ENCODE measurements around the gene ABLIM1.

- RRBS, result no CpG with 5 or more reads among the region's 11 CpGs
Observed at GRCh38 chr10:113131478-113132260, 181.6 kb downstream of the TCF7L2 start.

DNA sequence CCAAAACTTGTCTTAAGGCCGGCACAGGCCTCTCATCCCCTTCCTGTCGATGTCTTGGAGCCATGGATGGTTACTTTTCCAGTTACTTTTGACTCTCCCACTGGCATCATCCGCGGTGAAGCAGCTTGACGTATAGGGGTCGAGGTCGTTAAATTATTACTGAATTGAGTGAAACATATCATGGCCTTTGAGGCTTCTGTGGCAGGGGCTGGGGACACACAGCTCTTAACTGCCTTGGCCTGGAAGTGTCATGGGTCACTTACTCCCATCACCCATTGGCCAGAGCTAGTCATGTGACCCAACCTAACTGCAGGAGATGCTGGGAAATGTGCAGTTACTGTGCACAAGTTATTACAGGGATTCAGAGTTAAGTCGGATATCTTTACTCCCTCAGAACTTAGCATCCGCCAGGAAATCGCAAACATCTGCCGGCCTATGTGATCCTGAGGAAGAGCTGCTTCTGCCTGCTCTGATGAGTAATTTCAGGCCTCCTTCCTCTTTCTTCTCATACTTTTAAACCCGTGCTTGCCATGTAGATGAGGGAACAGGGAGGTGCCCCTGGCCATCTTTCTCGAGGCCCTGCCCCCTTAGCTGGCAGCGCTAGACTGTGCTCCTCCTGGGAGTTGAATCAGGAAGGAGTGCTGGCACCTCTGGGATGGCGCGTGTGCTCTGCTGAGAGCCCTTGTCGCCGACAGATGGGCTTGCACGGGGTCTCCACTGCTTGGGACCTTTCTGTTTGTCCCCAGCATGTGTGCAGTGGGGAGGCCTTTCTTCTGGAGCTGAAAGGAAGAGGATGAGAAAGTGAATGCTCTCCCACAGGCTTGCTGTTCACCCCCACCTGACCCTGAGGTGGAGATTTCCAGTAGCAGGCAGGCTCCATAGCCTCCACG lies 203.6 kb downstream of the TCF7L2 start:
- RRBS, result no CpG with 5 or more reads among the region's 20 CpGs

- RRBS, result no CpG with 5 or more reads among the region's 9 CpGs
Observed at GRCh38 chr10:113320934-113321546, 231.8 kb upstream of the HABP2 start.

GRCh38 chr10:113491837-113492578 lies 60.8 kb upstream of the HABP2 start:
- RRBS, result no CpG with 5 or more reads among the region's 4 CpGs

DNA sequence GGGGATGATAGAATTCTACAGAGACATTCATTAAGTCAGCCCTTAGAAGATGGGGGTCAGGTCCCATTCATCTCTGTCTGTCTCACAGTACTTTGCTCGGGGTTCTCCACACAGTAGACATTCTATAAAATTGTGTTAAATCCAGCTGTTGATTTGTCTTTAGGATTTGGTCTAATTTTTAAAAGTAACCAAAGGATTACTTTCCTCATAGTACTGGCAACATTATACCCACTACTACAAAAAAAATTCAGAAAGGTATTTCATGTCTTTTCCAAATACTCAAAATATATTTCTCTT lies 31.8 kb downstream of the HABP2 start:
- RRBS, result no CpG with 5 or more reads among the region's 1 CpG

- RRBS, result no CpG with 5 or more reads among the region's 10 CpGs
Observed at GRCh38 chr10:113646335-113647220, 17.3 kb downstream of the NRAP start.

GRCh38 chr10:113718713-113719395 lies 32.6 kb upstream of the PLEKHS1 start:
- RRBS, result no CpG with 5 or more reads among the region's 16 CpGs

GRCh38 chr10:113927615-113928013 lies 73.2 kb downstream of the NHLRC2 start:
- RRBS, result no CpG with 5 or more reads among the region's 5 CpGs

DNA sequence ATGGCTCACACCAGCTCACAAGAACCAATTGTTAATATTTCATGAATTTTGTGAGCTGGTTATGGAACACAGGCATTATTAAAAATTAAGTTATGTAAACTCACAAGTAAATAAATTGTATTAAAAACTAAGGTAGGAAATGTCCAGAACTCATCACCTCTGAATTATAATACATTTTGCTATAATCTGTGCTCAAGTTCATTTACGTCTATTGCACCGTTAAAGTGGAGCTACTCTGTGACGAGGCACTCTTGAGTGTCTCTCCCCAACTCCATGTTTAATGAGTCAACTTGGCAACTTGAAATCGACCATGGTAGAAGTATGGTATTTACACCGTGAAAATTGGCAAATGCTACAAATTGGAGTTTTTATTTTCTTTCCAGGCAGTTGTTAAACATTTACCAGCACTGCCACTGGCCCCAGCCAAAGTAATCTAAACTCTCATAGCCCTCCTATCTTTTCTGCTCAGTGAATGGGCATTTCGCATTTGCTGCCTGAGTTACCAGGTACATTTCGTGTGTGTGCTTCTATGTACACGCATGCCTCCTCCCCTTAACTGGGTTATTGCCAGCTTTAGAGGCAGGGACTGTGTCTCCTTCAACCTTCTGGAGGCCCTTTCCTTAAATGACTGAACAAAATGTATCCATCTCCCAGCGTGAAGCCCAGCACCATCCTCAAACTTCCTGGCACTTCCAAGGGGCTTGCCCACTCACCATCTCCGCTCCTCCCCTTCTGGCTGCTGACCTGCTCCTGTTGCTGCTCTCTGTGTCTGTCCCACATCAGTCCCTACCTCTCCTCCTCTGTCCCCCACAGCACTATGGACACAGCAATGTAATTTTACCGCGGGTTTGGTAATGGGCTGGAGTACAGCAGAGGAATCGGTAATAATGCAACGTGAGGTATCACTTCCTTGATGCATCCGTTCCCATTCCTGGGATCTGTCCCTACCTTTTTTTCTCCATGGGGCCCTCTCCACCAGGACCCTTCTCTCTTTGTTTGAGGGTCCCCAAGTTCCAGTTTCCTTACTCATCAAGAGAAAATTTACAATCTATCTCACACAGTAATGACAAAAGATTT lies 83.4 kb downstream of the NHLRC2 start:
- RRBS, result no CpG with 5 or more reads among the region's 15 CpGs

DNA sequence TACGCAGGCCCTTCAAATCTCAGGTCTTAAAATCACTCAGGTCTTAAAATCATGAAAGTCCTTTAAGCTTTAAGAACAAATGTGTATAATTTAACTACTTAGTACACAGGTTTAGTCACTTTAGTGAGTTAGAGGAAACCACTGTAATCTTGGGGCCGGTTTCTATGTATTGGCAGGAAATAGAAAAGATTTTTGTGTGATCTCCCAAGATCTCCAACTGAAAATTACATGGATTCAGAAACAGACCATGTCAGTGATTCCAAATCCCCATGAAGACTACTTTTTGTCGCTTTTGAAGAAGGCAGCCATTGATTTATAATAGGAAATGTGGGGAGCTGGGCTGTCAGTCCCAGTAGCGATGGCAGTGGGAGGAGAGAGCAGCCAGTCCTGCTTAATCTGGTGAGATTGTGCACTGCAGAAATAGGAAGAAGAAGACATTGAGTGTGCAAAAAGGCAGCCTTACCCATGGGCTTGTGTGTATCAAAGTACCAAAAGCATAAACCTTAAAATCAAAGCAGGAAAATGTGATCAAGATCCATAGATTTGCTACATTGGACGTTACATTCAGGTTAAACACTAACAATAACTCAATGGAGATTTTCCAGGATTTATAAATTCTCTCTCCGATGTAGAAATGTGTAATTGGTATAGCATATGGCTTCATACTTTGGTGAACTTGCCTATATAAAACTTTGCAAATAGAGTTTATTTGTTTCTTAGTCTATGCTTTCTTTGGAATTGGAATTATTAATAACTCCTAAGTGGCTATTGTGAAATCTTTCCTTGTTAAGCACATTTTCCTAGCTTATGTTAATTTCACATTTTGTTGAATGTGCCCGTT lies 4.8 kb downstream of the ADRB1 start:
- RRBS, result no CpG with 5 or more reads among the region's 7 CpGs

- RRBS, result 5% methylated on average over 3 of the region's 44 CpGs
Observed at GRCh38 chr10:114100792-114101587, 57.3 kb downstream of the ADRB1 start.

- RRBS, result no CpG with 5 or more reads among the region's 6 CpGs
Observed at GRCh38 chr10:114138446-114139226, 35.4 kb downstream of the CCDC186 start.

GRCh38 chr10:114304523-114305444 lies 65.7 kb downstream of the VWA2 start:
- RRBS, result no CpG with 5 or more reads among the region's 43 CpGs

DNA sequence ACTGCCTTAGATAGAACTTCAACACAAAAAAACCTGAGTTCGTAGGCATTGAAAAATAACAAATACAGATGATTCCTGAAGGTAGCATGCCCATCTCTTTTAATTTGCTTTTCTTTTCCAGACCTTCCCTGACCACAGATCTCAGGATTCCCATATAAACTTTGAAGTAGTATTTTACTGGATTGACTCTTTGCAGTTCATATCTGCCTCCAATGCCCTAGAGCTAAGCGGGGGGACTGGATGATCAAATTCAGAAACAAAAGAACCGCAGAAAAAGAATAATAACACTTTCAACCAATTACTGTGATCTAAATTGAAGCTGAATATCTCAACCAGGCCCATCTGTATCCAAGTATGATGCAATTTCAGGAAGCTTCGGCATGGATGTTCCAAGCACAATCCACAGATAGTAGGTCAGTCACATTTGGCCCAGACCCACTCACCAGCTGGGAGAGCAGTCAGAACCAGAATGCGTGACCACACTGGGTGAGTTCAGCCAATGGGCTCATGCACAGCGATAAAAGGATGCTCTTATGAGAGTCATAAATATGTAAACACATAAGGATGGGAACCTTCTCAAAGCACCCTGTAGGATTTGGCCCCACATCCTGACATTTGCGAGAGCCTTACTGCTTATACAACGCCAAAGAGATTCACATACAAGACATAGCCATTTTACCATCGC lies 3.3 kb downstream of the AFAP1L2 start:
- RRBS, result no CpG with 5 or more reads among the region's 9 CpGs

DNA sequence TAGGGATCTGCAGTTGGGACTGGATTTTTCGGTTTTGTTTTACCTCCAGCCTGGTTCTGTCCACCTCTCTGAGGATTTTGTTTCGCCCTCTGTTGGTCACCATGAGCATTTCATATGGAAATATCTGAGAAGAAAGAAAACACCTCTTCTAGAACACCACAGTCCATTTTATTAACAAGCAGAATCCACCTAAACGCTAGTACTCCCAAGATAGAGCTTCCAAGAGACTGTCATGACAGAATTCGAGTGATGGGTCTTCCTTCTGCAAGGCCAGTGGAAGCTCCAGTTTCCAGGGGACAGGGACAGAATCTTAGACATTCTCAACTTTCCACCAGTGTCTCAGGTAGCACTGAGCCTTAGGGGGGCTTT lies 33.5 kb upstream of the AFAP1L2 start:
- RRBS, result no CpG with 5 or more reads among the region's 4 CpGs

- RRBS, result no CpG with 5 or more reads among the region's 6 CpGs
Observed at GRCh38 chr10:114519184-114519772, 115.0 kb upstream of the AFAP1L2 start.

DNA sequence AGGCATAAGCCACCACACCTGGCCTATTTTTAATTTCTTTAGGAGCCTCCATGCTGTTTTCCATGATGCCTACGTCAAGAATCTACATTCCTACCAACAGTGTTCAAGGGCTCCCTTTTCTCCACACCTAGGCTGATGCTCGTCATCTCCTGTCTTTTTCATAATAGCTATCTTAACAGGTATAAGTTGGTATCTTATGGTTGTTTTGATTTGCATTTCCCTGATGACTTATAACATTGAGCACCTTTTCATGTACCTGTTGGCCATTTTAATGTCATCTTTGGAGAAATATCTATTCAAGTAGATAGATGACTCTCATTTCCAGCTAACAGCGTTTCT lies 87.2 kb downstream of the ABLIM1 start:
- RRBS, result no CpG with 5 or more reads among the region's 3 CpGs

GRCh38 chr10:114634504-114635249 lies 23.4 kb downstream of the ABLIM1 start:
- RRBS, result no CpG with 5 or more reads among the region's 6 CpGs

- RRBS, result no CpG with 5 or more reads among the region's 6 CpGs
Observed at GRCh38 chr10:114658033-114658643, at the start of gene ABLIM1. TSS of gene ABLIM1 (minus strand) at chr10:114658275.

GRCh38 chr10:115368120-115368788 lies 275.1 kb downstream of the ATRNL1 start:
- RRBS, result no CpG with 5 or more reads among the region's 33 CpGs

Data from AG10803 (cell line).